NALM6 (cell line): ENCODE measurements around a stretch of chr4.

DNA sequence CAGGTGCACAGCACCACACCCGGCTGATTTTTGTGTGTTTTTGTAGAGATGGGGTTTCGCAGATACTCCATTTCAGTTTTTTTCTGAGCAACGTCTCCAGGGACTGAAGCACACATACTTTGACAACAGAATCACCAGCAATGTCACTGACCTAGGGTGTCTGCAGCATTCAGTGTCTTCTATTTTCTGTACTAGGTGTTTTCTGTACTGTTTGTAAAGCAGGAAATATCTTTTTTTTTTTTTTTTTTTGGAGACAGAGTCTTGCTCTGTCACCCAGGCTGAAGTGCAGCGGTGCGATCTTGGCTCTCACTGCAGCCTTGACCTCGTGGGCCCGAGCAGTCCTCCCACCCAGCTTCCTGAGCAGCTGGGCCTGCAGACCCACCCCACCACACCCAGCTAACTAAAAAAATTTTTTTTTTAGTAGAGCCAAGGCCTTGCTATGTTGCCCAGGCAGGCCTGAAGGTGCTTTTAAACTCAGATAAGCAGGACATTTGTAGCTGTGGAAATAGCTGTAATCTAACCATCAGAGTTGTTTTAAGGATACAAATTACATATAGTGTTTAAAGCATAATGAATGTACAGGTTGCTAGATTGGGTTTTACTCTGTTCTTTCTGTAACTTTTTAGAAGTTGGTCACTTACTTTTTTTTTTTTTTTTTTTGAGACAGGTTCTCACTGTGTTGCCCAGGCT lies 9.0 kb downstream of the ADD1 start:
- PRO-cap = no peak

DNA sequence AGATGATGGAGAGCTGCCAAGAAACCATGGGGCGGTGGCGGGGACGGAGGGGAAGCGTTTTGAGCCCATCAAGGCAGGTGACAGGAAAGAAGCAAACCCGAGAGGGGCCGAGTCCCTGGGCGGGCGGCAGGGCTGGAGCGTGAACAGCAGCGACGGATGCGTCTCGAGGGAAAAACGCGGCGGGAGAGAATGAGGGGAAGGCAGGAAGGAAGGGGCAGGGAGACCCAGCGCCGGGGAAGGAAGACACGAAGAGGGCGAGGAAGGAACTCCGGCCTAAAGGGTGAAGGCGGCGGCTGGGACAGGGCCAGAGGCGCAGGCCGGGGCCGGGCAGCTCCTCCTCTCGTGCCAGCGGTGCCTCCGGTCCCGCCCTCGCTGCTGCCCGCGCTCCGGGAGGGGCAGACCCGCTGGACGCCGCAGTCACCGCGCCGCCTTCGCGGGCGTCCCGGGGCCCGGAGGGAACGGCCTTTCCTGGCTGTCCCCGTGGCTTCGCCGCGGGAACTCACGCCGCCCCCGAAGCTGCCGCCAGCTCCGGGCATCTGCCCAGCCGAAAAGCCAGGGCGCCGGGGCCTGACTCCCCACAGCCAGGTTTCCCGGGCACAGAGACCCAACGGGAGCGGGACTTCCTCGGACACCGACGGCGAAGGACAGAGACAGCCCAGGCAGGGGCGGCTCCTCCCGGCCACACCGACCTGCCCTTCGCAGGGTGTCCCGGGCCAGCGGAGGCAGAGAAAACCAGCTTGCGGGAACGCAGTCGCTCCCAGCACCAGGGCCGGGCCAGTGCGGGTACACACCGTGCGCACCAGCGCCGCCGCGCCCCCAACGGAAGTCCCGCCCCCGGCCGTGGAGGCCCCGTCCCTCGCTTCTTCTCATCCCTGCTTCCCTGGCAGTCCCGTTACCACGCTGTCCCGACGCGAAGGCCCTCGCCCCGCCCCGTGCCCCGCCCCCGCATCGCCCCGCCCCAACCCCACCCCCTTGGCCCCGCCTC lies 573 bp upstream of the RGS12 start:
- PRO-cap = bidirectional peak, plus-strand start outside the sequence, minus-strand start at position 882 of the sequence

- PRO-cap = no peak
These were observed 73.9 kb downstream of the RGS12 start for GRCh38 chr4:3366642-3367277.

DNA sequence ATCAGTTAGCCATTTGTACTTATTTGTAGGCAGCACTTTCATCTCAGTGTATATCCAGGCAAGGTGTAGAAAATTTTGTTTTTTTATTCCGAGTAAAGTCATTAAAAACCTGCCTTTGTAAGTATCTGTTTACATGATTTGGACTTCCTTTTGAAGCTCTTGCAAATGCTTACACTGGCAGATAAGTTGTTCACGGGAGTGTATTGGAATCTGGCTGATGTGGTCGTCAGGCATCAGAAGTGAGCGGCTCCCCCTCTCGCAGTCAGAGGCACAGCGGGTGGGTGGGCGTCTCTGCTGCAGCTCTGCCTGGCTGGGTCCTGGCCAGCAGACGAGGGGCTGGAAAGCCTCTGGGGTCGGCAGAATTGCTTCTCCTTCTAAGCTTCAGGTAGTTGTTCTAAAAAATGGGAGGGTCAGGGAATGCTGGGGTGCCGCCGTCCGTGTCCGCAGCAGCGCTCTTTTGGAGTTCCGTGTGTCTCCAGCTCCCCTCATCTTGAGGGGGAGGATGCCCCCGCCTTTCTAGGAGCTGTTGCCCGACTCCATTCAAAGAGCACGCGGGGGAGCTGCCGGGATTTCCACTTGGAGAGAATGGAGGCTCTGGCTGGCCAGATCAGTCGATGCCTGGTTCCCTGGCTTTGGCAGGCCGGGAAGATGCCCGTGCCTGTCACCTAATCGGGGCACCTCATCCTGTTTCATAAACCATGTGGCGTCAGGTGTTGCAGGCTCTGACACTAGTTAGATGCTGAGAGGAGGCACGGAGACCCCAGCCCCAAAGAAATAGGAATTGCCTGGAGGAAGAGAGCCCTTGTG lies 70.2 kb upstream of the HGFAC start:
- PRO-cap = no peak

GRCh38 chr4:3384817-3385230 lies 56.9 kb upstream of the HGFAC start:
- PRO-cap = no peak

- PRO-cap = no peak
These were observed 44.2 kb upstream of the LRPAP1 start for GRCh38 chr4:3576351-3576959.

DNA sequence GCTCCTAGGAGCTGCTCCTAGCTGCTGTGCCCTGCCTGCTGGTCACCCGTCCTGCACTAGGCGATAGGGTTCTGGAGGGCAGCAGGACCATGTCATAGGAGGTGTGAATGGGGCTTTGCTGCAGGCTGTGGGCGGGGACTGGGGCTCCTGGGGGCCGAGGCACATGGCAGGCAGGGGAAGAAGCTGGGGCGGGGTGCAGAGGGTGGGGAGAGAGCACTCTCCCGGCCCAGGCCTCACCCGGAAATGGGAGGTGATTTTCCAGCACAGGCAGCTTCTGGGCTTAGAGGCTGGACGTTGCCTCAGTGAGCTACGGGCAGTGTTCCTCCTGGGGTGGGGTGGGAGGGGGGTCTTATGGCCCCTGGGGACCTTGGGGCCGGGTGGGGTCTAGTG lies 98.5 kb upstream of the LRPAP1 start:
- PRO-cap = no peak

GRCh38 chr4:3640353-3641146 lies 108.3 kb upstream of the LRPAP1 start:
- PRO-cap = no peak

- PRO-cap = no peak
These were observed 190.0 kb downstream of the ADRA2C start for GRCh38 chr4:3956207-3956646.

- PRO-cap = no peak
These were observed 34.3 kb downstream of the NSG1 start for GRCh38 chr4:4421226-4421612.

DNA sequence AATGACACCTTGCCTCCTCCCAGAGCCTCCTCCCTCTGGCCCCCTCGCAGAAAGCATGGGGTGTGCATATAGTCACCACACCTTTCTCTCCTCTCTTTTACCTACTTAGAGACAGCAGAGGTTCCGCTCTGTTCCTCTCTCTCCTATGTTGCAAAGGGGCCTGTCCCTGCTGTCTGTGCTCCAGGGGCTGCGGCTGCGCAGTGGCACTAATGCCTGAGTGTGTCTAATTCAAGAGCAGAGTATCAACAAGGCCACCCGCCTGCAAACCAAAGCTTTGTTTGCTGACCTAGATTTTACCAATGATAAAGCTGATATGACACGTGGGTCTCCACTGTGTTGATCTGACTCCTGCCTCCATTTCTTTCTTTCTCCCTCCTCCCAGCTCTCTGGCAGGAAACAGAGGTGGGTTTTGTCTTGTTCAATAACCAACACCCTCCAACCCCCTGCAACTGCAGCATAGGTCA lies 74.9 kb downstream of the NSG1 start:
- PRO-cap = no peak

- PRO-cap = no peak
These were observed 18.8 kb upstream of the STX18 start for GRCh38 chr4:4560549-4561211.

- PRO-cap = no peak
These were observed 6.1 kb upstream of the MSX1 start for GRCh38 chr4:4853290-4853807.

- PRO-cap = no peak
These were observed 7.9 kb downstream of the MSX1 start for GRCh38 chr4:4867047-4868028.

- PRO-cap = no peak
These were observed 60.0 kb downstream of the CYTL1 start for GRCh38 chr4:4959234-4959619.

- PRO-cap = no peak
These were observed 322.8 kb downstream of the EVC2 start for GRCh38 chr4:5385634-5385934.

- PRO-cap = no peak
These were observed 19.9 kb downstream of the EVC start for GRCh38 chr4:5730600-5731535.

GRCh38 chr4:5825376-5825834 lies 67.5 kb downstream of the CRMP1 start:
- PRO-cap = no peak

- PRO-cap = no peak
These were observed 1.4 kb downstream of the MRFAP1 start for GRCh38 chr4:6641738-6642431.

- PRO-cap = no peak
These were observed 3.1 kb downstream of the ENSG00000170846 start for GRCh38 chr4:6676687-6677692.